Mesenchymal stem cell of adipose (primary cell): ENCODE data around the genes TRAPPC2 and TXLNG.

DNA sequence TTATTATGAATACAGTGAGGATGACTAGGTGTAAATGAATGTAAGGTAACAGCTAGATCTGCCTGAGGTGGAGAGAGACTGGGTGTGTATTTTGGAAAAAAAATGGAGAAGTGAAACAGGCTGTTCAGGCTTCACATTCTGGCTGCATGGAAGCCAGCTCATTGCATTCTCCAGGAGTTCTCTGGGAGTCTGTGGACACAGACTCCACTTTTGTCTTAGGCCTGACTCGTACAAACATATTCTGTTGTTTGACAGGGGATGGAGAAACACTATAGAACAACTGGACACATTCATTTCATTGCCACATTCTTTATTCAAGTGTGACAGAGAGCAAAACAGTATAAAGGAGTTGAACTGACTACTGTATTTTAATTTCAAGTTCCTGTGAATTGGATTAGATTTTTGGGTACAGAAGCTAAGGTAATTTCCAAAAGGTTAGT, 4.8 kb downstream of the RAB9A start:
- CAGE, long polyA plus RNA, result no peak

DNA sequence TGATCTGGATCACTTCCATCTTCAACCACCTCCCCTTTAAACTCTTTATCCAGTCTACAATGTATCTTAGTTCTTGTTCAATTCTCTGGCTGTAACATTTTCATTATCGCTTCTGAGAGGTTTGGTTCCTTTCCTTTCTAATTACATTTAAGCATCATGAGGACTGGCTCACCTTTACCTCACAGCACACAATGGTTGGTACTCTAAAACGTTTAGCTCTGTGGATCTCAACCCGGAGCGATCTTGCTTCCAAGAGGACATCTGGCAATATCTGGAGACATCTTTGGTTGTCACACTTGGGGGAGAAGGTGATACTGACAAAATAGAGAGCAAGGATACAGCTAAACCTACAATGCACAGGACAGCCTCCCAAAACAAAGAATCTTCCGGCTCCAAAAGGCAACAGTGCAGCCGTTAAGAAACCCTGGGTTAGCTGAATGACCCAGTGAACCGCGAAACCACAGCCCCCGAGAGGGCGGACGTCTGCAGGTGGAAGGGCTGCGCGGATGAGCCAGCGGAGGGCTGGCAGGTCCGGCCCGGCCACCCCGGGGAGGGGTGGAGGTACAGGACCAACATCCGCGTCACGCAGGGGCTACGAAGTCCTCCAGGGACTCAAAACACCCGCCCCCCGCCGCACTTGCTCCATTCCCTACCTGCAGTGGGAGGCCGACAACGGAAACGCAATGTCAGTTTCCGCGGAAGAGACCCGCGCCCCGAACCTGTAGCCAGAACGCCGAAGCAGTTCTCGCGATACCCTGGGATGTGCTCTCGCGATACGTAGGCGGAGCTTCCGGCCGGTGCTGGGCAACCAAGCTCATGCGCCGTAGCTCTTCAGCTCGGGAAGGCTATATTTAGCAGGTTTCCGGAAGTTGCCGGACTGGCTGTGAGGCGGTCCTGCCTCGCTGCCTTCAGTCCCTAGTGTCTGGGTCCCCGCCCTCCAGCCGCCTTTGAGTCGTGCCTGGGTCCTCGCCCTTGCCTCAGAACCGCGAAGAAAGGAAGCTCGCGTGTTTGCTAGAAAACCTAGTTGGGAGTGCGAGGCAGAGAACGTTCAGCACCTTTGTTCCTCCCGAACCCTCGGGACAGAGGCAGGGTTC, at the start of gene TRAPPC2:
TRAPPC2 (minus strand) TSS at position 749 of the 1,094 bp plus-strand sequence.
- CAGE, long polyA plus RNA, result no peak

DNA sequence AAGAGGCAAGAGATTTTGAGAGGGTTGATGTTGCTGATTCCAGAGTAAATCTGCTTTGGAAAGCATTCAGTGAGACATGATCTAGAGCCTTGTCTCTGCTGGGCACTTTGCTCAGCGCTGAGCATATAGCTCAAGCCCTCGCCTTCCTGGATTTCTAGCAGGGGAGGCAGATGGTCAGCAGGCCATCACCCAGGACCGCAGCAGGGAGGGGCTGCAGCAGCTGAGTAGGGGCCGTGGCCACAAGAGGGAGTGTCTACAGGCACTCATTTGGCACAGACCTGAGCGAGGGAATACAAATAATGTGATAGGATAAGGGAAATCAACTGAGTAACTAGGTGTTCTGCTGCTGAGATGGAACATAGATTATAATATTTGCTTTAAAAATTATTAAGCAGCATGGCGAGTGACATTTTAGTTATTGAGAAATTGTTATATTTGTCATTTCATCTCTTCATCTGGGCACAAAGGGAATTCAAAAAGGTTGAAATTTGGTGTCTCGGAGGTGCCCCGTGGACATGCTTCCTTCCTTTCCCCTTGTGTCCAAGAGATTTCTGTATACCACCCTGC, 30.3 kb downstream of the OFD1 start:
- CAGE, long polyA plus RNA, result no peak

GRCh38 chrX:13939045-13939484, 90.6 kb downstream of the GEMIN8 start:
- CAGE, long polyA plus RNA, result no peak

DNA sequence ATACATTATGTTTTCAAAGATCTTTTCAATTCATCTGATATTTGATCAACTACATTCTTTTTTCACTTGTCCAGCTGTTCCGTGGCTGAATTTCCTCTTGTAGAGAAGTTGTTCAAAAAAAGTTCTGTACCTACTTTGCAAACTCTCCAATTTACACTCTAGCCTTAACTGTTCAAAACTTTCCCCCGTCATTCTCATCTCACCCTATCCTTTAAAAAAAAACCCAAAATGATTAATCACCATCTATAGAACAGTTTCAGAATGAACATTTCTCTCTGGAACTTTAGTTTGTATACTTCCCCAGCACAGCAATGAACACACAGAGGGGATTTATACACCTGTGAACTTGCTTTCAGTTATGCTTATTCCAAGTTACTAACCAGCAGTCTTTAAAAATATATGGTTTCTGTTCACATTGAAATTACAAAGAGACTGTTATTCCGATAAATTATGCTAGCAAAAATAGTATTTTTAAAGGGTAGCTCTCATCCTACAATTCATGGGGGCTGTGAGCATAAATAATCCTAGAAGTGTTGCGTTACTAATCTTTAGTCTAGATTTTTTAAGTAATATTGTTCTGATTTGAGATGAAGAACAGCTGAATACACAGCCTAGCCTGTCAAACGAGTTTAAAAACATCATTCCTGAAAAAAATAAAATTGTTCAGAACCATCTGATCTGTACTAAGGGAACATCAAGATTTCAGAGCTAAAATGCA, 1.1 kb downstream of the GEMIN8 start:
- CAGE, long polyA plus RNA, result no peak

GRCh38 chrX:15277483-15278118, 7.7 kb upstream of the ASB9 start:
- CAGE, long polyA plus RNA, result no peak

- CAGE, long polyA plus RNA, result no peak
Observed at GRCh38 chrX:15337136-15337492, 1.8 kb upstream of the PIGA start.

GRCh38 chrX:15579812-15580875, 20.6 kb downstream of the ACE2 start:
- CAGE, long polyA plus RNA, result no peak

GRCh38 chrX:15675252-15675875, 10.8 kb upstream of the CLTRN start:
- CAGE, long polyA plus RNA, result no peak

DNA sequence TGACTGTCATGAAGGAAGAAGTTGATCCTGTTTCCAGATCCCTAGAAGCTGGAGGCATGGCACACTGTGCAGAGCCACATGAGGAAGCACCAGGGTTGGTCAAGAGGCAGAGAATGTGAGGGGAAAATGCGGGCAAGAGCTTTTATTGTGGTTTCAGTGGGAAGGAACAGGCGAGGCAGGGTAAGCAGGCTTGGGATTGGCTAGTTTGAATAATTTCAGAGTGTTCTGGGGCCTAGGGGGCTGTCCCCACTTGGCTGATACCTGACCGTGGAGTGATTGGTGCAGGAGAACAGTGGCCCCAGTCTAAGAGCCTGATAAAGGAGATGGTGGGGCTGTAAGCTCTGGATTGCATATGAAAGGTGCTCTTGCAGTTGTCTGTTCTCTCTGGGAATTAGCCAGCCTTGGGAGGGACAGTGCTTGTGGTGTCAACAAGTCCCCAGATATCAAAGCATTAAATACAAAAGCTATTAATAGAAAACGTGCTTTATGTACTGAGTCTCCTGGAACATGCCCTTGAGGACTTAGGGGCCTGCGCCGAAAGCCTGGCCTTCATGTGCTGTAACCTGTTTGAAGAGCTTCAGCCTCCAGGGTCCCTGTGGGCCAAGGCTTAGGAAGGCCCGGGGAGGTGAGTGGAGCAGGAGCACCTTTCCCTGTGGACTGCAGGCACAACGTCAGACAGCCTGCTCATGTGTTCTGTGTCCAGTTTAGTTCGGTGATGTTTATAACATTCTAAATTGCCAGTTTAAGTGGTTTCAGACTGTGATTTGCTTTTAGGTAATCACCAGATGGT, 30.4 kb upstream of the CLTRN start:
- CAGE, long polyA plus RNA, result no peak

- CAGE, long polyA plus RNA, result no peak
Observed at GRCh38 chrX:15816153-15816842, 26.0 kb downstream of the ZRSR2 start.

- CAGE, long polyA plus RNA, result no peak
Observed at GRCh38 chrX:16716152-16716456, 3.3 kb upstream of the SYAP1 start.

GRCh38 chrX:16786373-16787239, at the start of gene TXLNG:
TSS of gene TXLNG (plus strand) at chrX:16786466.
- CAGE, long polyA plus RNA, result no peak

DNA sequence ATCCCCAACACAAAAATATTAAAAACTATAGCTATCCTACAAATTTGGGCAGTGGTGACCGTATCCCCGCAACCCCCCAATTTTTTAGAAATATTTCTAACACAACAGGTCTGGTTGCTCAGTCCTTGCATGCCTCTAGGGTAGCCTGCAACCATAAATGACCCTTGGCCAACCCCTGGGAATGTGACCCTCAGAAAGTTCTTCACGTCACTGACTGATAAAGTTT, 12.4 kb downstream of the RBBP7 start:
- CAGE, long polyA plus RNA, result no peak

DNA sequence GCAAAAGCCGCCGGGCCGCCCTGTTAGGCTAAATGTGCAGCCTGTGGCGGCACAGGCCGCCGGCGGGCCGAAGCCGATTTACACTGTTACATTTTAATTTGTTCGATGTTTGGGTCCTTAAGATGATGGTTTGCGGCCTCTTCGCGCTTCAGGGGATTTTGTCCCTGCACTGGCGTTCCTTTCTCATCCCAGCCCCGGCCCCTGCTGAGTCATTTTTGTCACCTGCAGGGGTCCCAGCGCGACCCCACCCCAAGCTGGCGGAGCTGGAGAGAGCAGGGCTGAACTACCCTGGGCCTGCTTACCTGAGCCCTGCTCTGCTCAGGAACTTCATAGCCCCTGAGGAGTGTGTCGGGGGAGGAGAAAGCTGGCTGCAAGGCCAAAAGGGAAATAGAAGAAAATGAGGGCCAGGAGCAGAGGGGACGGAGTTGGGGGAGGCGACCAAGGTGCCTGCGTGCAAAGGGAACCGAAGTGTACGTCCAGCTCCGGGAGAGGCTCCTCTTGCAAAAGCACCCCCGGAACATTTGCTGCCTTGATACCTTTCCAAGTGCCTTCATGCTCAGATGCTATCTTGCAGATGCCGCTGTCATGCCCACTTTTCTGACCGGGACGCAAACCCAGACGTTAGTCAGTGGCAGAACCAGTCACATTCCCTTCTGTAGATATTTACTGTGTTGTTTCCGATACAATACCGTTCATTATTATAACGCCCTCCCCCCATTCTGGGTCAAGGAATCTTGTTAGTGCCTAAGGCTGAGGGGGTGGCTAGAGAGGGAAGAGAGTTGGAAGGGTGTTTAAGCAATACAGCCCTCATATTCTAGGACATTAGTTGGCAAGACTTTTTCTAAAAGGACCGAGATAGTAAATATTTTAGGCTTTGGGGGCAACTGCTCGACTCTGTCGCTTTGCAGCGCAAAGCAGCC, 1.1 kb upstream of the RBBP7 start:
- CAGE, long polyA plus RNA, result no peak

DNA sequence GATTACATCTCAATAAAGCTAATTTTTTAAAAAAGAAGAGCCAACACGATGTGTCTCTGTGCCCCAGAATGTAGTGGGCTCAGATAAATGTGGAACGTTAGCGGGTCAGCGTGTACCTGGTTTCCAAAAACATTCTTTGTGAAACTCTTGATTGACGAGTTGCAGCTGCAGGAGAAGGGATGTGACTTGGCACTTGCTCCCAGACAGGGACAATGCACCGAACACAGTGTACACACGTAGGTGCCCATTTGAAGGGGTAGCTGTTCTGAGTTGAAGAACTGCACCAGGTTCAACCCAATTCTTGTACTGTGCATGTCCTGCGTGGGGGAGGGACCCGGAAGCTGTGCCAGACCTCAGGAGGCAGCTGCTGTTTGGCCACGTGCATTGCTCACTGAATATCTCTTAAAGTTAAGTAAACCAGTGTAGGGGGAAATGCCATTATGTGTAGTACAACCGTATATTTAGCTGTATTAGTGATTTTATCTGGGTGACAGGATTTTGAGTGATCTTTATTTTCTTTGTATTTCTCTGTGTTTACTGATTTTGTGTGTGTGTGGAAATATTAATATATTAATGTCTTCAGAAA, 12.0 kb upstream of the RBBP7 start:
- CAGE, long polyA plus RNA, result no peak

GRCh38 chrX:17149195-17150014, 202.9 kb downstream of the REPS2 start:
- CAGE, long polyA plus RNA, result no peak

DNA sequence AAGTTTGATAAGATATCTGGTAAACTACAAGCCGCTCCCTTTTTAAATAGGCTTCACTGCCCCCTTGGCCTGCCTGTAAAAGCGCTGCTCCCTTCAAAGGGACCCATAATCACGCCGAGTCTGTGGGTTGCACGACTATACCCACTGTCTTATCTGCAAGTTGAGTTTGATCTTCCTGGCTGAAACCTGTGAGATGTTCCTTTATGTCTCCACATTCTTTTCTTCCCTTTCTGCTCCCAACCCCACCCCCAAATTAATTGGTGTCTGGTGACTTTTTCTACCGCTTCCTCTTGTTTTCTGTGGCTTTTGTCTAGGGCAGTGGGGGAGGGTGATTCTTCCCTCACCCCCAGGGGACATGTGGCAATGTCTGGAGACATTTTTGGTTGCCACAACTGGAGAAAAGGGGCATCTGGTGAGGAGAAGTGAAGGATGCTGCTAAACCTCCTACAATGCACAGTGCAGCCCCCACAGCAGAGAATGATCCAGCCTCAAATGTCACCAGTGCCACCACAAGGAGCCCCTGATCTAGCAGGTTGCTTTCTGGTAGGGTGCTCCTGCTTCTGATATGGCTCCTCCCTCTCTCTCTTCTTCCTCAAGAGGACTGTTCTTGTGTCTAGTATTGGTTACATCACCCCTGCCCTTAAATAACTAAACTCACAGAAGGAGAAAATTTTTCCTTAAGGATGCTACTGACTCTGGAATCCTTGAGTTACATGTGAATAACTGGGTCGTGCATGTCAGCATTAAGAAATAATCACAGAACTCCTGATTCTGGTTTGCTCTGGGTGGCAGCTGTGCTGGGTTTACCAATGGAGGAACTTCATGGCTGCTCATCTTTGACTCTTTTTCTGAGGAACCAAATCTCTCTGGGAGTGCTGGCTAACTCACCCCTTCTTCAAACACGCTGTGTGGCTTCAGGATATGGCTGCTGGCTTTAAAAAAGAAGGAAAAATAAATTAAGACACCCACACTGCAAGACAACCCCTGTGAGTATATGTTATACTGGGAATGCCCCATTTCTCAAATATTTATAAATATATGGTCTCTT, 153.1 kb downstream of the NHS start:
- CAGE, long polyA plus RNA, result no peak

- CAGE, long polyA plus RNA, result no peak
Observed at GRCh38 chrX:17854305-17854808, 6.7 kb downstream of the RAI2 start.

DNA sequence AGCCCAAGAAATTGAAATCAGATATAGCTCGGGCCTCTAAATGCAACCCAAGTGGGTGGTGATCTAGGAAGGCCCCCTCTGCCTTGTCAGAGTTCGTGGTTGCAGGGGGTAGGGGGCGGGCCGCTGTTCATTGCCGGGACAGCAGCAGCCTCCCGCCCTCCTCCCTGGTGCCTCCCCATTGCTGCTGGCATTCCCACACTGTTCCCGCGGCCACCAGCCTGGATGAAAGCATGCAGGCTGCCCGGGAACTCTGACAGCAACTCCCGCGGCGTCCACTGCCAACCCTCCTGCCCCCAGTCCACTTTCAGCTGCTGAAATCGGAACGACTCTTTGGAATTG, 122.0 kb downstream of the BEND2 start:
- CAGE, long polyA plus RNA, result no peak